ENCODE data around the genes CCZ1 and GRID2IP.

GRCh38 chr7:5694021-5694808 is 87.2 kb downstream of the RNF216 start:
- PRO-cap: unidirectional peak, minus-strand start at chr7:5694300

- PRO-cap: no peak
Observed at GRCh38 chr7:5898325-5899032, at the start of gene CCZ1. CCZ1 (plus strand) TSS chr7:5898733.

DNA sequence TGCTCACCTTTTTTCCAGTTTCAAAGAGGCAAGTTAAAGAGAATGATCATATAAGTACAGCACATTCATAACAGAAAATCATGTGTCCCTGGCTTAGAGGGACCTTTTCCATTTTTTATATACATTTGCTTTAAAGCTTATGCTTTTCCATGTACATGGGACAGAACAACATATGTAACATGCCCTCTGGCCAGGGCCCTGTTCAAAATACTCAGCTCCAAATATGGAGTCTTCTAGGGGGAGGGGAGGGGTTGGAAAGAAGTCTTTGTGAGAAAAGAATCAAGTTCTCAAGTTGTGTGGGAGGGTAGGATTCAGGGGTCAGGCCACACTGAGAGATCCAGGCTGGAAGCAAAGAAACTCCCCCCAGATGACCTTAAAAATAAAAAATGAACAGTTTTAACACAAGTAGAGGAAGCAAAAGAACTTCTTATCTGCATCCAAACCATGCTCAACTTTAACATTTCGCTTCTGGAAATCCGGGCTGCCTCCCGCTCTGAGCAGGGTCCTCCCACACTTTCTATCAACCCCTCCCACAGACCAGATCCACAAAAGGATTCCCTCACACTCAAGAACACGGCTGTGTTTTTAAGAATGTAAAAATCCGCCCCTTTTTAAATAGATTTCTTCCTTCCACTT is 44.1 kb downstream of the CYTH3 start:
- PRO-cap: no peak

DNA sequence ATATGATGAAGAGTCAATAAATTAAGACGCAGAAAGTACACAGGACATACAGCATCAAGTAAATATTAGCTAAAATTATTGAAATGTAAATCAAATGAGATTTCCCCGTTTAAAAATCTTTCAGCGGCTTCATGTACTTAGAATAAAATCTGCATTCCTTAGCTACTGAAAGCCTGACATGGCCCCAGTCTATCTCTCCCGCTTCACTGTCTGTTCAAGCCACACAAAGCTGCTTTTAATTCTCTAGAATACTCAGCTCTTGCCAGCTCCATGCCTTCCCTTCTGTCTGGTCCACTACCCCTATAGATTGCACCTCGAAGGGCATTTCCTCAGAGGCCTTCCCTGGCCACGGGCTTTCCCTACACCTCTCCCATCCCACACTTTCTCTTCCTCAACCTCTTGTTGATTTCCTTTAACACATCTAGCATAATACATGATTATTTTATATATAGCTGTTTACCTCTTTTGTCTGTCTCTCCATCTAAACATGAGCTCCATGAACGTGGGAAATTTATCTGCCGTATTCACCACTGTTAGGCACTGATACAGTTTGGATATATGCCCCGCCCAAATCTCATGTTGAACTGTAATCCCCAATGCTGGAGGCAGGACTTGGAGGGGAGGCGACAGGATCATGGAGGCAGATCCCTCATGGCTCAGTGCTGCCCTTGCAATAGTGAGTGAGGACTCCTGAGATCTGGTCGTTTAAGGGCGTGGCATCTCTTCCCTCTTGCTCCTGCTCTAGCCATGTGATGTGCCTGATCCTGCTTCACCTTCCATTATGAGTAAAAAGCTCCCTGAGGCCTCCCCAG is 5.9 kb downstream of the CYTH3 start:
- PRO-cap: no peak

GRCh38 chr7:6269045-6269541 is 3.3 kb downstream of the CYTH3 start:
- PRO-cap: no peak

DNA sequence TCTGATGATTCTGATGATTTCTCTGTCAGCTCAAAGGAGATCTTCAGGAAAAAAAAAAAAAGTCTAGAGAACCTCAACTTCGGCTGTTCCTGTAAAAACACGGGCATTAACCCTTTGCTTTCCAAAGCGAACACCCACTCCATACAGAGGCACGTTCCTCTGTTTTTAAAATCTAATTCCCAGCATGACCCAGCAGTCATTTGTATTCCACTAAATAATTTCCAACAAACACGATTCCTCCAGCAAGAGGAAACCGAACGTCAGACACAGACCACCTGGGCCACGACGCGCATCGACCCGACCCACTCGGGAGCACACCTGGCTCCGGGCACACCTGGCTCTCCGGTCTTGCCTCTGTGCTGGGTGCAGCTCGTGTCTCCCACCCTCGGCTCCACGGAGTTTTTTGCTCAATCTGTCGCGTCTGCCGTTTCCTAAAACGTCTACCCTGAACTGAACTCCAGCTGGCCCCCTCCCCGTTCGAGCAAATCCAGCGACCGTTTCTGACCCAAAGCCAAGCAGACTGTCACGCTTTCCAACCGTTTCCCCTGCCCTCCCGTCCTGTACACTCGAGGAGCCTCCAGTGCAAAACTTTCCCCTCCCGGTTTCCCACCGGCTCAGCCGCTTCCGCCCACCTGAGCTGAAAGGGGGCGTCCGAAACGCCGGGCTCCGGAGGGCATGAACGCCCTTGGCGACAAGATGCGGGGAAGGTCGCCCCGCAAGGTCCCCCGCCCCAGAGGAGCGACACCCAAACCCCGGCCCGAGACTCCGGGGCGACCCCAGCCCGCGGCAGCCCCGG is 788 bp downstream of the CYTH3 start:
- PRO-cap: no peak

DNA sequence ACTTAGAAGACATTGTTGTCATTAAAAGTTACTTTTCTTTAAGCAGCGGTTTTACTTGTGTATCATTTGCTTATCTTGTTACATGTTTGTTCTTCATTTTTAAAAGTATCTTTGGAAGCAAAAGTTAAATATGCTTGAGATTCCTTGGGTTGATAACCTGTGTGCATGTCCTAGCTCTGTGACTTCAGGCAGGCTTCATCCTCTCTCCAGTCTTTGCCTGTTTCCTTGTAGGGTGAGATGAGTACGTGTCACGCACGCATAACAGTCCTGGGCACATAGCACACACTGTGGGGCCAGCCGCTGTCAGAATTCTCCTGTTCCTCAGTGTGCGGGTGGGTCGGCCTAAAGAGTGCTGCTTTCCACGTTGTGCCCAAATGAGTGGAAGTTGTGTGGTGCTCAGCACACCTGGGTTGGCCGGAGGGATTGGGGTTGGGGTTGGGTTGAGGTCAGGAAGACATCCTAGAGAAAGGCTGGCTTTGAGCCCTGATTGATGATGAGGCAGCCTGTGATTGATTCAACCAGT is 18.4 kb downstream of the RAC1 start:
- PRO-cap: no peak

DNA sequence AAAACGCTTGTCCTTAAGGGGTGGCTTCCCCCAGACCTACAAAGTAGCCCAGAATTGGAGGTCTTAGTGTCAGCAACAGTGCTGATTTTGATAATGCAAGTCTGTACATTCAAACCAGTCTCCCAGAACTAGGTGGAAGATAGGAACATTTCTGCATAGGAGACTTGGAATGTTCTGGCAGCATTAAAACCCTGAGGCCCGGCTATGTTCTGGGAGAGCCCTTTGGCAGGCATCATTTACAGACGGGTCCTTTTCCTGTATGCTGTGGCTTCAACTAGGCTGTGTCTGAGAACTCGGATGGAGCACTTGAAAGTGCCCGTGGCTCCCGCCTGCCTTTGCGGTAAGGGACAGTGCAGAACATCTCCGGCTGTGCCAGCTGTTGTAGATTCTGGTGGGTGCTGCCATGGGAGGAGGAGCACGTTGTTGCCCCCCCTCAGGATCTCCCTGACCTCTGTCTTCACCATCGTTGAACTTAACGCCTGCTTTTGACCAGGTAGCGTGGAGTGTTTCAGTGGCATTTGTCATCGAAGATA is 23.7 kb downstream of the RAC1 start:
- PRO-cap: no peak

GRCh38 chr7:6403544-6404640 is 29.6 kb downstream of the RAC1 start:
- PRO-cap: no peak

GRCh38 chr7:6421746-6422126 is 26.0 kb downstream of the DAGLB start:
- PRO-cap: no peak

GRCh38 chr7:6551180-6551565 is at the start of gene GRID2IP:
GRID2IP (minus strand) TSS chr7:6551461.
- PRO-cap: unidirectional peak, minus-strand start at chr7:6551479

GRCh38 chr7:6641813-6642121 is 4.6 kb downstream of the ZNF316 start:
- PRO-cap: no peak

DNA sequence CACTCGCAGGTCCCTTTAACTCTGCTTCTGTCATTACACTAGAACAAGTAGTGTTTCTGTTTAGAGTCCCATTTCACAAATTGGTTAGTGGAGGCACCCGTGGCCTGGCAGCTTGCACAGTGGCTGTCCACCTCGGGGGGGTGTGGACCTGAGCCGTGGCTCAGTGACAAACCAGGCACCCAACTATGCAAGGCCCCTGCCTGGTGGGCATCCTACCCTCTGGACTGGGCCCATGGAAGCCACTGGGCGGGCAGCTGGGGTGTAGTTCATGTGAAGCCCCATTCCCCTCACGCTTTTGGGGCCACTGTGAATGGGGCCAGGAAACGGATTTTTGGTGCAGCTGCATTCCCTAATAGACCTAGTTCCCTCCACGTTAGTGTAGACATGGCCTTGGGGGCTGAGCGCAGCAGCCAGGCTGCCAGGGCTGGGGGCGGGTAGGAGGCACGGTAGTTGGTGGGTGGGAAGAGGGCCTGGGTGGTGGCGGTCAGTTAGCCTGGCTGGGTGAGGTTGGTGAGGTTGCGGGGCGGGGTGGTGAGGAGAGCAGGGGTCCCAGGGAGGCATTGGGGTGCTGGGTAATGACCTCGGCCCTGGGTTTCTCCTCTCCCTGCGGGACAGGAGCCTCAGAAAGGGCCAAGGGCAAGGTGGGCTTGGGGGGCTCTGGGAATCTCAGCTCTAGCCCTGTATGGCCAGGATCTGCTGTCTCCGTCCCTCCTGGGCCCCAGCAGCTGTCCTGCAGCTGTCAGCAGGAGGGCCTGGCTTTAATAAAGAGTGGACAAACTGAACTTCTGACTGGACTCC is 18.7 kb downstream of the ZNF316 start:
- PRO-cap: no peak

GRCh38 chr7:6691697-6692920 is 14.6 kb downstream of the ZNF12 start:
- PRO-cap: no peak

DNA sequence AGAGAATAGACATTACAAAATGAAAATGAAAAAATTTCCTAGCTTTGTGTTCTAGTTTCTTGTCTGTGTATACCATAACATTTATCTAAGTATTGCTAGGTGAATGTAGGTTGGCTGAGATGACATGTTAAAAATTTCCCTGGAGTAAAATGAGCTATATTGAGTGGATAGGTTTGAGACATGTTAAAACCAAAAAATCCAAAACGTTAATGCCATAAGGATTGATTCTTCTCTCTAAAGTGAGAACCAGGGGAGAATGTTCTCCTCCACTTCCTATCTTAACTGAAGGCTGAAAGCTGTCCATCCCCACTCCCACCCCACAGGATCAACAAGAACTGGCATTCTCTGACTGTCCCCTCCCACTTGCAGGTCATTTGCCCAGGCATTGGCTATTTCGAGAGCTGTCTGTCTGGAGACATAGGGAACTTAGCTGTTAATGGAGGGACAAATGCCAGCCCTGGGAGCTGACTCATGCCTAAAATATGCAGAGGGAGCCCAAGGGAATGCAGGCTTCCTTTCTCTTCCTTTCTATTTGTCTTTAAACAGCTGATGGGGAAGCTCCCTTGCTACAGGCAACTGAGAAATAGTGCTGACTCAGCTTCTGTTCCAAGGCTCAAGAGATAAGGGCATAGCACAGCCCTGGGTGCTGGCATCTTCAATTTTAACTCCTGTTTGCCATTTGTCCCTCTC is 83.0 kb upstream of the C1GALT1 start:
- PRO-cap: unidirectional peak, minus-strand start at position 284 of the sequence

DNA sequence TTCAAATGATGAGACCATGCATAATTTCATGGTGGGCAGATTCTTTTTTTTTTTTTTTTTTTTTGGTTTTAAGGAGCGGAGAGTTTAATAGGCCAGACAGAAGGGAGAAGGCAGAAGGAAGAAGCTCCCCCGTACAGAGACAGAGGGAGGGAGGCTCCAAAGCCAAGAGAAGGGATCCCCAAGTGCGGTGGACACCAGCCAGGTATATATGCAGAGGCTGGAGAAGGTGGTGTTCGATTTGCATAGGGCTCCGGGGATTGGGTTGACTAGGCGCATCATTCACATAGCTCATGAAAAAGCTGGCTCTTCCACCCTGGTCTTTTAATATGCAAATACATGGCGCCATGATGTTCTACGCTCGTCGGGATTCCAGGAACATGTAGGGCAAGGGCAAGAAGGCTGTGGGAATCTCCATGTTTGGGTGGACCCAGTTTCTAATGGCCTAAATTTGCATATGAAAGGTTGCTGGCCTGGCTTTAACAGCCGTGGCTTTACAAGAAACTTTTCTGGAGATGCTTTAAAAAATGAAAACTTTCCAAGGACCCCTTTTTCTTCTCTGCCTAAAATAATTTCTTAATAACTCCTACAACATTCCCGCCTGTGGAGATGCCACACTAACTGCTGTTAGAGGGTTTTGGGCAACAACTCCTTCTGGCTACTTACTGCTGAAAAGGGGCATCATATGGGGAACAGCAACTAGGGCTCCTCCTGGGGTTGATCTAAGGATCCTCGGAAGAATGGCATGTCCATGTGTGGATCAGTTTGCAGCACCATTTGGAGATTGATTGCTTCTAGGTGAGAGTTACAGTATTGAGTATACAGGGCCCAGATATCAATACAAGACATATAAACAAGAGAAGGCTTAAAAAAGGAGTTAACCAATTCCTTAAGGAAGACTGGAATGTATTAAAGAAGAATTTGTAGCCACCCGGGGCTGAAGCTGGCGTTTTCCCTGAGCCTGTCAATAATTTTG is 28.3 kb downstream of the C1GALT1 start:
- PRO-cap: no peak

- PRO-cap: no peak
Observed at GRCh38 chr7:7221176-7222186, 39.1 kb downstream of the C1GALT1 start.

GRCh38 chr7:7310821-7311119 is 128.4 kb downstream of the C1GALT1 start:
- PRO-cap: unidirectional peak, plus-strand start at chr7:7310948

- PRO-cap: no peak
Observed at GRCh38 chr7:7372967-7373652, 162.6 kb downstream of the COL28A1 start.

DNA sequence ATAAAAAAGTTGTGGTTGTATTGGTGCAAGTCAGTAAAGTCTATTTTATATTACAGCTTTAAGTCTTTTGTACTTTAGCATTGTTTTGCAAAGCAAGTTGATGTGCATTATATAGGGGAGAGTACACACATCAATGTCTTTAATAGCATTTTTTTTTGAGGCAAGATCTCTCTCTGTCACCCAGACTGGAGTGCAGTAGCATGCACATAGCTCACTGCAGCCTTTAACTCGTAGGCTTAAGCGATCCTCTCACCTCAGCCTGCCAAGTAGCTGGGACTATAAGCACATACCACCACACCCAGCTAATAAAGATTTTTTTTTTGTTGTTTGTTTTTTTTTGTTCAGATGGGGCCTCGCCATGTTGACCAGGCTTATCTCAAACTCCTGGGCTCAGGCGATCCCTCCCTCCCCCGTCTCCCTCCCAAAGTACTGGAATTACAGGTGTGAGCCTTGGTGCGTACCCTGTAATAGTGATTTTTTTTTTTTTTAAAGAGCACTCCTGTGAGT is 1.5 kb downstream of the UMAD1 start:
- PRO-cap: no peak